Zone of skin (tissue), 1 donor: ENCODE measurements around a stretch of chr5.

DNA sequence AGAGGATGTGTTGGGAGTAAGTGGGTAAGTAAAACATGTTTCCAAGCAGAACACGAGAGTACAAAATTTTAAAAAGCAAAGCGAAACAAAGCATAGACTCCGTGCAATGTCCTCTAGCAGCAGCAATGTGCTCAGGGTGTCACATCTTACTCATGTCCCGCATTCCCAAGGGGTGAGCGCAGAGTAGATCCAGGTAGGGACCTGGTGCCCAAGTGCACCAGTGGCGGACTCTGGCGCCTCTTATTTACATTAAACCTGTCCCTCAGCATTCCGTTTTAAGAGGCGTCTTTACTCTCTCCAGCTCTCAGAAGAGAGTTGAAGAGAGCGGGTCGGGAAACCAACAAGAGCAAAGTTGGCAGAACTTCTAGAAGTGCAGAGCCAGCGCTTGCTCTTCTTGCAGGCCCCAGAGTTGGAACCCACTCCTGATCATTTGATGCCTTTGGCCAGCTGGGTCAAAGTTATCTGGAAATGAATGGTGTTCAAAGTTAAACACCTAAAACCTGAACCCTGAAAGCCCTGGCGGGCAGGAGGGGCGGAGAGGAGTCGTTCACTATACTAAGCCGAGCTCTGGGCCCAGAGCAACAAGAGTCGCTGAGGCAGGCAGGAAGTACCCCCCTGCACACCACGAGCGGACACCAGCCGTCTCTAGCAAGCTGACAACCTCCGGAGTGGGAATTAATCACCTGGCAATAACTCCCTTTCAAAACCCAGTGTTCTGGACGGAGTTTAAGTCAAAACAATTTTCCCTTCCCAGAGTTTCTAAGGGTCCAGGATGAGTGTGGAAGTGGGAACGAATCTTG lies 122.9 kb downstream of the TMEM161B start:
- RRBS, result no CpG with 5 or more reads among the region's 23 CpGs

DNA sequence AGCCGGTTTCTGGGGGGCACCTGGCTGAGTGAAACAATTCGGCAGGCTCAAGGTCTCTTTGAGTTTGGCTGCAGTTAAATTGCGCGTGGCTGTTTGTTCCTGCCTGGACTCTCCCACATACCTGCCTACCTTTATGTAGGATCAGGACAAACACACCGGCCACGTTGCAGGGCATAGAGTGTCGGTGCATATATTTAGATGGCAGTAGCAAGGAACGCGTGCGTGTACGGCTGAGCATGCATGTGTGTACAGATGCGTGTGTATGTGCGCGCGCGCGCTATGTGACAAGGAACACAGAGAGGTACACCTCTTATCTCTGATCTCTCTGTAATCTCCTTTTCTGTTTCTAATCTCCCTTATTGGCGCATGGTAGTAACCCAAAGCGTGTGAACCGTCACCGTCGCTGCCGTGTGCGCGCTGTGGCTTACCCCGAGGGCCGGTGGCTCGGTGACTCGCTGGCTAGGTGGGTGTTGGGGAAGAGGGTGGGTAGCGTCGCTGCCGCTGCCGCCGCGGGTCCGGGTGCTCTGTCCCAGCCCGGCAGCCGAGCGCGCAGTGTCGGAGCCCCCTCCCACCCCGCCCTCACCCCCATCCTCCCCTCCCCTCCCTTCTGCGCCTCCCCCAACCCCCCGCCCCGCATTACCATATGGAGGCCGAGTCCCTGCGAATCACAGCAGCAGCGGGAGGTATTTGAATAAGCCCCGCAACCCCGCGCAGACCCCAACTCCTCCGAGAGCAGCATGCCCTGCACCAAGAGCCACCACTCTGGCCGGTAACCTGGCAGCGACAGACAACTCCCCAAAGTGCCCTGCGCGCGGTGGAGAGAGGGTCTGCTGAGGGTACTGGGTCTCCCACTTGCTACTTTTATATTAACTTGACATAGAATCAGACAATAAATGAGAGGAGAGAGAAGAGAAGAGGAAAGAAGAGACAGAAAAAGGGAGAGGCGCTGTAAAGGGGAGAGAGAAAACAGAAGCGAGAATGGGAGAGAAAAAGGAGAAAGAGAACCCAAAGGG lies 204.8 kb downstream of the MEF2C start:
- RRBS, result 7% methylated on average over 10 of the region's 59 CpGs

DNA sequence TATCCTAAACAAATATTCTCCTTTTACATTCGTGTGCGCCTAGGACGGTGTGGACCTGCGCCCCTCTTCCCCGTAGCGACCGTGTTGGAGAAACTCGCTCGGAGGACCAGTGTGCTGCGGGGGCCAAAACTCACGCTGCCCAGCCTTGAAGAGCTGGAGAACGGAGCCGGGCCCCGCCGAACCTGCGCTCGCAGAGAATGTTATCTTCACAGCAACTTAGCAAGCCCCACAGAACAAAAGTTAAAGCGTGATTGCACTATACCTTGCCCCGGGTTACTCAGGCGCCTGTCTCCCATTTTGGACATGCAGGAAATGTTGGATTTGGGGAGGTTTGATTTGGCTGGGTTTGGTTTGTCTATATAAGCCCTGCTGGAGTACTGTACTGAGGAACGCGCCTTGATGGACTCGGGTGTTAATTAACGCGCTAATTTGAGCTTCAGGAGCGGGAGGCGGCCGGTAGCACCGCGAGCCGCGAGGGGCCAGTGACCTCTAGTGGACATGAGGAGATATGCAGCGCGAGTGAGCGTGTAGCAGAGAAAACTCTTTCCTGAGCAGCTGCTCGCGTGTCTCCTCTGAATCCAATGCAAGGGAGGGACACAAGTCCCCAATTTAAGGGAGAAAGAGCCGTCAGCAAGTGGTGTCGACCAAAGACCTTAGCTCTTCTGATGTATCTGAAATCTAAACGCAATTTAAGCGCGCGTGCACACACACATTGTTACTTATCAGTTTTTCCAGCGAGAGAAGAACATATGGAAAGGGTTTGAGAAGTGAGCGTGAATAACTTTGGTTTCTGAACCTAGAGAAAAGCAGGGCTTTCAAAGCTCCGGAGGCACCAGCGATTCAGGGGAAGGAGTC lies 192.1 kb downstream of the MEF2C start:
- RRBS, result 2% methylated on average over 7 of the region's 47 CpGs

DNA sequence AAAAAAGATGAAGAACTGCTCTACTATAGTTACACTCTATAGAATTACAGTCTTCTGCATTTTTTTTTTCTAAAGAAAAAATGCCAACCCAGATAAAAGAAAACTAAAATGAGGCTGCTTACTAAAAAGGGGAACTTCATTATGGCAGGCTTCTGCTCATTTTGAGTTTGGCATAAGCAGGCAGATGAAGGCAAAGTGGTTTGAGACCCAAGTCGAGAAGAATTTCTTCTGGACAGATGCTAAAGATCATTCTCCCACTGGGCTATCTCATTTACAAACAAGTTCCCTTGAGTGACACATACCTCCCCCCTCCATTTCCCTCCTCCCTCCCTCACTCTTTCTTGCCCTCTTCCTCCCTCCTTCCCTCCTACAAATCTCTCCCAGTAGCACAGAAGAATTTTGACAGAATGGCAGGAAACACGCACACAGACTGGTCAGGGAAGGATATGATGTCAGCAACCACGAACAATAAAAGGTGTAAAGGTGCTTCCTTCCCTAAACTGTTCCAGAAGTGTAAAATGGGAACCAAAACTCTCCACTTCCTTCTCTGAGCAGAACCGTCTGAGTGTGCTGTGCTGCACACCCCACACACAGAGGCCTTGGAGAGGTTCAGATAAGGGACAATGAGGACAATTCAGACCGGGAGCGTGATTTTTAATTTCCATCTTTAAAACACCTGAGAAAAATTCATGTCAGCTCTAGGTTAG lies 55.9 kb downstream of the MEF2C start:
- RRBS, result no CpG with 5 or more reads among the region's 6 CpGs

DNA sequence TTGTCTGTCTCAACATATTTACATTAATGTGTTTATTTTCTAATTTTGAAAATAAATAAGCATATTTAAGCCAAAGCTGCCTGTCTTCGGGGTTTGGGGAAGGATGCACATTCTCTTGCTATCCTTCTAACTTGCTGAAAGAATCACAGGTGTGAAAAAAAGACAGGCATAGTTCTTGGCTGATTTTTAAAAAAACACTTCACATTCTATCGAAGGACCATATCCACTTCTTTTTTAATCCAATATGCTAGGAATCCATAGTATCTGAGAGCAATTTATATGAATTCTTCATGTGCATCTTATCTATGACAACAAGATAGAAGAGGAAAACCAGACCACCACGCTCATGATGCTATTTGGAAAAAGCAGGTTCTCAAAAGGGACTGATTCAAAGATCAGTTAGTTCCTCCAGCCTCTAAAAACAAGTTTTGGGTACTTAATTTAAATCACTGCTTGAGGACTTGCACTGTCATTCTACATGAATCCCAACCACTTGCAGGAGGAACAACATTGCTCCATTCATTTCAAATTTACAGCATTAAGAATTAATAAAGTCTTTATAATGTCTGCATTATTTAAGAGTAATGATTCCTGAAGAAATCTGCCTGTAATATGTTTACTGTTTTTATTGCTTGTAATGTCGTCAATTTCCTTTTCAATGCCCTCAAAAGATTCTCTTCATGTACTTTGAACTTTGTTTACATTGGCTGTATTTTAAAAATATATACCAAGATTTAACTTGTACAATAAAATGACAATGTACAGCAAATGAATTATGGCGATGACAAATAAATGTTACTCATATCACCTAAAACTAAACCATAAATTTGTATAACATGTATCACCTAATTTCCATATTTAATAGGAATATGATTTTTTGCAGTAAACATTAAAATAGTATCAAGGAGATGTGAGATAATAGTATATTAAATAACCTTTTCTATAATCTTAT lies 6.1 kb downstream of the MEF2C start:
- RRBS, result no CpG with 5 or more reads among the region's 5 CpGs

- RRBS, result no CpG with 5 or more reads among the region's 8 CpGs
Measured at GRCh38 chr5:88879588-88880297, 3.2 kb downstream of the MEF2C start.

DNA sequence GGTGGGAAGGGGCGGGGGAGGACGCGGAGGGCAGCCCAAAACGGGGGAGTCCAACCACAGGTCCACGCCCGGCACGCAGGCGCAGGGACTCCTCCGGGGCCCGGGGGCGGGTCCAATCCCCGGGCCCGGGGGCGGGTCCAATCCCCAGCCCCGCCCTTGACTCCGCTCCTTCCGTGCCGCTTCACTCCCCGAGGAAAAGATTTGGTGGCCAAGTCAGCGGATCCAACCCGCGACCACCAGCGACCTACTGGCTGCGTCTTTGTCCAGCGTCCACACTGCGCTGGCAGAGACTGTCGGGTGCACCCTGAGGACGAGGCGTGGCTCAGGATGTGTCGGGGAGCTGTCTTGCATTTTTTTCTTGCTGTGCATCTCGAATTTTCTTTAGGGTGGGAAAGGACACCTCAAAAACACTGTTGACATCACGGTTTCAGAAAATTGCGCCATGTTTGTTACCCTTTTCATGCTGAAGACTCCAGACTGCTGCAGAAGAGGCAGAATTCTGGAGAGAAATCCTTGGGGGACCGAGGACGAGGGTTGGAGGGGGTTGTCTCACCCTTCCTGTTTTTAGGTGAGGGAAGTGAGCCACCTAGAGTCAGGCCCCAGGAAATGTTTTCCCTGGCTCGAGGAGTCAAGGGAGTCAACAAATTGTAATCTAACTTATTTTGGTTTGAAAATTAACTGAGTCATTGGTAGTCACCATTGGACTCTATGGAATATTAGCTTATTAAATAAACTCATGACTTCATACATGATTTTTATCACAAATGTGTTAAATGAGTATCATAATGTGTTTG lies 466 bp upstream of the LYSMD3 start:
- RRBS, result no CpG with 5 or more reads among the region's 36 CpGs

- RRBS, result no CpG with 5 or more reads among the region's 3 CpGs
Measured at GRCh38 chr5:90642836-90643350, 84.3 kb downstream of the ADGRV1 start.

GRCh38 chr5:90644695-90645599 lies 86.3 kb downstream of the ADGRV1 start:
- RRBS, result no CpG with 5 or more reads among the region's 9 CpGs

DNA sequence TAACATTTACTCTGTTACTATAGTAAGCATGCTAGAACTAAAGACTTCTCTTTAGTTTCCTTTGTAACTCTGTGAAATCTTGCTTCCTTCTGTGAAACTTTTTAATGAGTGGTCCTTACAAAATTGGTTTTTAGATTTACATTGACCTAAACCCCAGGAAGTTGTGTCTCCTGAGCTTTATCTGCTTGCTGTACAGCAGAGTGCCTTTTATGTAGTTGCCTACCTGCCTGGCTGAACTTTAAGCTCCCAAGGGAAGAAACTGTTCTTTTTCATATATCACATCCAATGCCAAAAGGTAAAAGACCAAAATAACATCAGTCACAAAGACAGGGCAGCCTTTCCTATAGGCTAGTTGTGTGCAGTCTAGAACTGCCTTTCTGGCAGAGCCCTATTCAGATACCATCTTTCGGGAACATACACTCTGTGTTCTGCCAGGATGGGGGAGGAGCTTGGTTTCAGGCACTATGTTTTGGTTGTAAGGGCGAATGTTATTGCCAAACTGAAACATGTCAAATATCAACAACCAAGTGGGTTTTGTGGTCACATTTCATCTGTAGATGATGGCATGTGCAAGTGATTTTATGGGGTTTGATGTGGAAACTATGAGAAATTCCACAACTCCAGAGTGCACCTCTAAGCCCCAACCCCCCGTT lies 314.4 kb downstream of the ADGRV1 start:
- RRBS, result no CpG with 5 or more reads among the region's 3 CpGs

DNA sequence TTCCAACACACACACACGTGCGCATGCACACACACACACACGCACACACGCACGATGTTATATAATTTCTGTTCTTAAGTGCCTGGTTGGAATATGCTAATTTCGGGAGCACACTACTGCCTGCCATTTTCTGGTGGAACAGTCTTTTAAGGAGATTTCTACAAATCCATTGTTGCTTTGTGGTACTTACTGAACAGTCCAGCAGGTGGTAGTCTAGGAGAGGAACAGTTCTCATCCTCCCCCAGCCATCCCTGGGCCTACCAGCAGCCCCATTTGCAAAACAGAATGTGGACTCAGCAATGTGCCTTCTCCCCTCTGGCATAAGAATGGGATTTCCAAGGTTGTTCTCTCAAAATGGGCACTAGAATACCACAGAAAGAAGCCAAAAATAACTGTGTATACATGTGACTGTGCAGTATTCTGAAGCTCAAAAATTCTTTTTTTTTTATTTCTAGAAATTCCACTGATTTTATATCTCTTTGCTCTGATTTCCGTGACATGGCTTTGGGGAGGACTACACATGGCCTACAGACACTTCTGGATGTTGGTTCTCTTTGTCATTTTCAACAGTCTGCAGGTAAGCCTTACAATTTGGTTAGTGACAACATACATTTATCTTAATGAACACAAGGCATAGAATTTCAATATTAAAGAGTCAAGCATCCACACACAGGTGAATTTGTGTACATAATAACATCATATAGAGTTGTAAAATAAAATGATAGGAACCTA lies 281.2 kb downstream of the ARRDC3 start:
- RRBS, result no CpG with 5 or more reads among the region's 7 CpGs

DNA sequence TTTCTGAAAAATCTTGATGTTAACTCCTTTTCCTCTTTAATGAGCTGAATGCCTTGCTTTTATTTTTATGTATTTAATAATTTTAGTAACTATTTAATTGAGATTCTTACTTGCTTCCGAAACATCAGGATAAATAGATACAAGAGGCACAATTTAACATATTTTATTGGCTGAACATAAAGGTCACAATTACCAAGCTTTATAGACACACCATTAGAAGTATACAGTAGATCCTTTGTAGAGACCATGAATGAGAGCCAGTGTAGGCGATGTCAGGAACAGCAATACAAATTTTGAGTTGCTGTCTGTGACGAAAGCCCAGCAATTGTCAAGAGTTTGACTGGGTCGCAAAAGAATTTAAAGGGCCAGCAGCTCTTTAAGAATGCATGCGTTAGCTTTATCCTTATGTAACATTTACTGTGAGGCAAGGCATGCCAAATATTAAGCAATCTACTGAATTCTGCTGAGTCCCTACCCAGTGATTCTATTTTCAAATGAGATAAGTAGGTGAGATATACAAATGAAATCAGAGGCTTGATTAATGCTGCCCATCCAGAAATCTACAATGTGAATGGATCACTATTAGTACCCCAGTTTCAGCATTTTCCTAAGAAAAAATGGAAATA lies 236.9 kb downstream of the ARRDC3 start:
- RRBS, result no CpG with 5 or more reads among the region's 5 CpGs

DNA sequence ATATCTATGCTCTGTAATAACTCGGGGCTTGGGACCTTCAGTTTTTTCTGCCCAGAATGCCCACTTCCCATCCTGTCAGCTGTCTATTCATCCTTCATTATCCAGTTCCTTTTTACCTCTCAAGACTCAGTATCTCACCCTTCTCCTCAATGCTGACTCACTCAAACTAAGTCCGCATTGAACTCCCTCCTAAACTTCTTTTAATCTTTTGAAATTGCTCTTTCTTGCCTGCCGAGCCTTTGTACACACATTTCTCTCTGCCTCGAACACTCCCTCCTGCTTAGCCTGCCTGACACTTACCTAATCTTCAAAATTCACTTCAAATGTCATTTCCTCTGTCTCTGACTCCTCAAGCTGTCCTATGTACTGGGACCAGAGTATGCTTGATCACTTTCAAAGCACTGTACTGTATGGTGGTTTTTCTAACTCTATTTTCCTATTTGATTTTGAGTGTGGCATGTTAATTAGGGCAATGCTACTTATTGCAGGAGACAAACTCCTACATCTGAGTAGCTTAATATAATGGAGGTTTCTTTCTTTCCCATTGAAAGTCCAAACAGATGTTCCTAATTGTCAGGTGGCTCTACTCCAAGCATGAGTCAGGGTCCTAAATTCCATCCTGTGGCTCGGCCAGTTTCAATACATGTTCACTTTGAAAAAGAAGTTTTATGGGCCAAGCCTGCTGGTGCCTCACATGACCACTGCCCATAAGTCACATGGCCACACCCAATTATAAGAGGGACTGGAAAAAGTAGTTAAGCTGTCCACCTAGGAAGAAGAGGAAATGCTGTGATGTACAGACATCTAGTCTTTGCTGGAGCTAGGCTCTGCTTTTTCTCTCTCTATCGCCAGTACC lies 170.6 kb downstream of the ARRDC3 start:
- RRBS, result no CpG with 5 or more reads among the region's 6 CpGs

DNA sequence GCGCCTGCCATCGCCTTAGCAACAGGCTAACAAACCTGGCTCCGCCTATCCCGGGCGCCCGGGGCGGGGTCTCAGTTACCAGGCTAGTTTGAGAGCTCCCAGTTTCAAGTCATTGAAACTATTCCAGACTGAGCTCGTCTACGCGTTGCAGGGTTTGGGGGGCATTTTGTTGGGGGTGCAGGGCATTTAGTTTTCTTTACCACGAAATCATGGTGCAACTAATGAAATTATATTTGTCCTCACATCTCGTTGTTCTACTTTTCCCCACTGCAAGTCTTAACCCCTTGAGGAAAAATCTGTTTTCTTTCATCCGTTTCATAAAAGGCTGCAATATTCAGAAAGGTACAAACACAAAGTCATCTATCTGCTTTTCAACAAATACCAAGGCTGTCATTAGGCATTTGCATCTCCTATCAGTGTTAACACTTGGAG lies 2.1 kb downstream of the ARRDC3 start:
- RRBS, result 1% methylated on average over 2 of the region's 13 CpGs

GRCh38 chr5:91383865-91384135 lies 683 bp upstream of the ARRDC3 start:
- RRBS, result 6% methylated on average over 1 of the region's 5 CpGs

- RRBS, result no CpG with 5 or more reads among the region's 7 CpGs
Measured at GRCh38 chr5:92801878-92802300, 781.1 kb upstream of the NR2F1 start.

DNA sequence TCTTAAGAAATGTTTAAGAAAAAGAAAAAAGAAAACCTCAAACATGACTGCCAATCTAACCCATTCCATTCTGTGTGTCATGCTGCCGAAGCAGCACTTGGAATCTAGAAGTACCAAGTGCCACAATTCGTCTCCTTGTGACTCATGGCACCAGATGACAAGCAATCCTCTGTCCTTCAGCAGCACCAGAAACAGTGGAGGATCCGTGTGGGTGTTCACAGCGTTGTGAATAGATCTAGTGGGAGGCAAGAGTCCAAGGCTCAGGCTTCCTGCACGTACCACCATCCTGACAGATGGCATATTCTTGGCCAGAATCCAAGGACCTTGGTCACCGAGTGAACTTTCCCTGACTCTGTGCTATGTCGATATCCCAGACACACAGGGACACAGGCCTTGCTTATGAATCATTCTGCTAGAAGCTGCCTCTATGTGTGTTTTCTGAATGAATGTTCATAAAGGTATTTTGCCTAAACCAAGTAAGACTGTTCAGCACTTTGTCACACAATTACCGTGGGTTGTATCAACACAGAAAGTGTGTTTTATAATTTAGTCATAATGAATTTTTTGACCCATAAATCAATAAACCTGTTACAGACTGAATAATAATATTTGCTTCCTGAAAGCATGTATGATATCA lies 504.4 kb upstream of the NR2F1 start:
- RRBS, result no CpG with 5 or more reads among the region's 8 CpGs

GRCh38 chr5:93422280-93422539 lies 160.8 kb upstream of the NR2F1 start:
- RRBS, result no CpG with 5 or more reads among the region's 2 CpGs

GRCh38 chr5:93457579-93458220 lies 125.3 kb upstream of the NR2F1 start:
- RRBS, result no CpG with 5 or more reads among the region's 17 CpGs